ENCODE results near the gene SORD.

DNA sequence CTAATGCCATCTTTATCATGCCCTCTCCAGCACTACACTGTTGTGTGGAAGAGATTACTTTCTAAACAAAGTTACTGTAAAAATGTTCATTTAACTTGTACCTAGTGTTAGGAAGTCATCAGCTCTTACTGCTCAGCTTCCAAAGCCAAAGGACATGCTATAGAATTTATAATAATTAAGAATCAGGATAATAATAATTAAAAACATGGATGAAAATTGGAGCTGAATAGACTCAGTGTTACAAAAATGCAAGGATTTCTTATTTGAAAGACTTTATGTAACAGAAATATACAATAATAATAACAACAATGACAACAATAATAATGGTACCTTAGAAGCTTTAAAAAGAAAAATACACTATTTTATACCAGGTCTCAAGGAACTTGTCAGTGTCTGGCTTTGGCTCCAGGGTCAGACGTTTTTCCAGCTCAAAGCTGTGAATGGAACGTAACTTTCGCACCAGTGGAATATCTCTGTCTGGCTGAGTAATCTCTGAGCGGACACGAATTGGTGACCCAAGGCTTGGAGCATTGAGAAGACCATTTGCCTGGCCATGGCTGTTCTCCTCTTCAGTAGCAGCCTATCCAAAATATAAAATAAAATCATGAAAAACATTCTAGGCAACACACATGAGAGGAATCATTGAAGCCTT, 39.9 kb upstream of the CDAN1 start:
- RRBS = no CpG with 5 or more reads among the region's 5 CpGs

DNA sequence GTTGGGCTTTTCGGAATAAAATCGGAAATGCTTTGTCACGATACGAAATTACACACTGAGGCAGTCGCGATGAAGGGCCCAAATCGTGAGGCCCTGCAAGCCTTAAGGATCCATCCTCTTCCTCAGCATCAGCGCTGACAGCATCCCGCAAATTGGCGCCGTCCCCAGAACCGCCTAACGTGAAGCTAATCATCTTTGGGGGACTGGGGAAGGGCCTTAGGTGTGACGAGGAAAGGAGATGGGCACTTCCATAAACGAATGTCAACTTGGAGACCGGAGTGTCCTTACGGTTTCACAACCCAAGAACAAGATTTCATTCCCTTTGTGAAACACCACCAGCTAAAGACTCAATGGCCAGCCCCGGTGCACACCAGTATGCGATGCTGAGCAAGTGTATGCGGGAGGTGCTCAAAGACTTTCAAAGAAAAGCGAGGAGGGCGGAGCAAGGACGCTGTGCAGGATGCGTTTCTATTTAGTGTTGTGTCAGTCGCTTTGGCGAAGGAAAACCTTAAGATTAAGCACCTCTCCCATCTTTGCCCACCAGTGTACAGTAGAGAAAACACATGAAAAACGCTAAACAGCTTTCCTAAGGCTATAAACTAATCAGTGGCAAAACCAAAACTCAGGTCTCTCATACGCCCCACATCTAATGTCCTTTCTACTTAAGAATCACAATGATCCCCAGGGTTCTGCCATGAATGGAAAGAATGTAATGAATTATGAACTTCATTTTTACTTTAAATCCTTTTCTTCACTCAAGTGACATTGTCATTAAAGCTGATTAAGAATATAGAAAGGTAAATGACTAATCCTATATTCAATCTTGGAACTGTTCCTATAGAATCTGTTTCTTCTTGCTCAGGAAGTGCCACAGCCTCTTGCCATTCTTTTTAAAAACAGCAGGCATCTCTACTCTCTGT, 906 bp upstream of the TTBK2 start:
- RRBS = 57% methylated on average over 3 of the region's 28 CpGs

GRCh38 chr15:43134059-43134802, 845 bp downstream of the TMEM62 start:
- RRBS = no CpG with 5 or more reads among the region's 17 CpGs

DNA sequence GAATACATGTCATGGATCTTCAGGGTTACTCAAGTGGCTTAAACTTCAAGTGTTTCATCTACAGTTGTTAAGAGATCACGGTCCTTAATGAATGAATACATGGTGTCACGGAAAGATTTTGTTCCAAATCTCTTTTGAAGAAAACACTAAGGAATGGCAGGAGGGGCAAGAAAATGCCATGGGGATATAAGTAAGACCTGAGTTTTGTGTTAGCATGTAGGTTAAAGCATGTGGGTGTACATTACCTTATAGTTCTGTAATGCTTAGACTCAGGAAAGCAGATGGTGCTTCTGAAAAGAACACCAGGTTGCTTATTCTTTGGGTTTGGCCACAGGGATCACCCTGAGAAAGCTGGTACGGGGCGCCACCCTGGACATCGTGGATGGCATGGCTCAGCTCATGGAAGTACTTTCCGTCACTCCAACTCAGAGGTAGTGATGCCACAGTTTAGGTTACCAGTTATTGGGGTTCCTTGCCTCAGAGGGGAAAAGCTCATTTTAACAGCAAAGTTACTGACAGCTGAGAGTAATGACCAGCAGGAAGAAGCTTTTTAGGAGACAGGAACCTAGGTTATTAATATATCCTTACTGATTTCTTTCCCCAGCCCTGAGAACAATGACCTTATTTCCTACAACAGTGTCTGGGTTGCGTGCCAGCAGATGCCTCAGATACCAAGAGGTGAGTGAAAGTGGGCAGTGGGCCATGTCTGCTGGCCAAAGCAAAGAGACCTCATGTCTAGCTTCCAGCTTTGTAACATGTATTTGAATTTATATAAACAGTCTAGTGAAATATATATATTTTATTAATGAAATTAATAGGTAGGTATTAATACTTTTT, 4.7 kb downstream of the CCNDBP1 start:
- RRBS = no CpG with 5 or more reads among the region's 7 CpGs

- RRBS = no CpG with 5 or more reads among the region's 11 CpGs
Observed at GRCh38 chr15:43253184-43253981, 13.3 kb downstream of the TGM5 start.

GRCh38 chr15:43329468-43330465, 606 bp downstream of the LCMT2 start:
- RRBS = 1% methylated on average over 16 of the region's 98 CpGs

DNA sequence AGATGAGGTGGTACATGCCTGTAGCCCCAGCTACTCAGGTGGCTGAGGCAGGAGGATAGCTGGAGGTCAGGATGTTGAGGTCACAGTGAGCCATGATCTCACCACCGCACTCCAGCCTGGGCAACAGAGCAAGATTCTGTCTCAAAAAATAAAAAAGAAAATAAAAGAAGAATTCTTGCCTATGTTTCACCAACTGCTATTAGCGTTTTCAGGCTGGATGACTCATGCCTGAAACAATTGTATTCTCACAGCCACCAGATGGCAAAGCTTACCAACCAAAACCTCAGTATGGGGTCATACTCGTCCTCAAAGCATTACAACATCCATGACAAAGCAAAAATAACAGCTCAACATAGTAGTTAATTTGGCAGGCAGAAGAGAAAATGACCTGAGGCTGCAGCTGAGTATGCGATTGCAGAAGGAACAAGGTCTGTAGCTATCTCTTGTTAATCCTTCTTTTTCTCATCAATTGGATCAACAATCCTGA, 52.2 kb downstream of the TP53BP1 start:
- RRBS = no CpG with 5 or more reads among the region's 4 CpGs

GRCh38 chr15:43509831-43510520, 7.4 kb upstream of the MAP1A start:
- RRBS = 34% methylated on average over 3 of the region's 9 CpGs

DNA sequence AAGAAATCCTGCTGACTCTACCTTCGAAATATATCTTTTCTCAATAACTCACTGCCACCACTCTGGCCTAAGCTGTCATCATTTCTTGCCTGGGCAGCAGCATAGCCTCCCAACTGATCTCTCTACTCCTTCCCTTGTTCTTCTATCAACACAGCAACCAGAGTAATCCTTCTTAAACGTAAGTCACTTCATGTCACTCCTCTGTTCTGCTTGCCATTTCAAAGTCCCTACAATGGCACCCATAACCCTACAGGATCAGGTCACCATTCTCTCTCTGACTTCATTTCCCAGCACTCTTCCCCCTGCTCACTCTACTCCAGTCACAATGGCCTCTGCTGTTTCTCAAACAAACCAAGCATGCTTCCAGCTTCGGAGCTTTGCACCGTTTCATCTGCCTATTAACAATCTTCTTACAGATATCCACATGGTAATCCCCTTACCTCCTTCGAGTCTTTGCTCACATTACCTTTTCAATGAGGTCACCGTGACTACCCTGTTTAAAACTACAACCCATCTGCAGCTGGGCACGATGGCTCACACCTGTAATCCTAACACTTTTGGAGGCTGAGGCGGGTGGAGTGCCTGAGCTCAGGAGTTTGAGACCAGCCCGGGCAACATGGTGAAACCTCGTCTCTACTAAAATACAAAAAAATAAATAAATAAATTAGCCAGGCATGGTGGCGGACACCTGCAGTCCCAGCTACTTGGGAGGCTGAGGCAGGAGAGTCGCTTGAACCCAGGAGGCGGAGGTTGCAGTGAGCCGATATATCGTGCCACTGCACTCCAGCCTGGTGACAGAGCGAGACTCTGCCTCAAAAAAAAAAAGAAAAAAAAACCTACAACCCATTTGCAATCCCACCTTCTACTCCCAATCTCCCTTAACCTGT, 14.8 kb upstream of the STRC start:
- RRBS = no CpG with 5 or more reads among the region's 16 CpGs

DNA sequence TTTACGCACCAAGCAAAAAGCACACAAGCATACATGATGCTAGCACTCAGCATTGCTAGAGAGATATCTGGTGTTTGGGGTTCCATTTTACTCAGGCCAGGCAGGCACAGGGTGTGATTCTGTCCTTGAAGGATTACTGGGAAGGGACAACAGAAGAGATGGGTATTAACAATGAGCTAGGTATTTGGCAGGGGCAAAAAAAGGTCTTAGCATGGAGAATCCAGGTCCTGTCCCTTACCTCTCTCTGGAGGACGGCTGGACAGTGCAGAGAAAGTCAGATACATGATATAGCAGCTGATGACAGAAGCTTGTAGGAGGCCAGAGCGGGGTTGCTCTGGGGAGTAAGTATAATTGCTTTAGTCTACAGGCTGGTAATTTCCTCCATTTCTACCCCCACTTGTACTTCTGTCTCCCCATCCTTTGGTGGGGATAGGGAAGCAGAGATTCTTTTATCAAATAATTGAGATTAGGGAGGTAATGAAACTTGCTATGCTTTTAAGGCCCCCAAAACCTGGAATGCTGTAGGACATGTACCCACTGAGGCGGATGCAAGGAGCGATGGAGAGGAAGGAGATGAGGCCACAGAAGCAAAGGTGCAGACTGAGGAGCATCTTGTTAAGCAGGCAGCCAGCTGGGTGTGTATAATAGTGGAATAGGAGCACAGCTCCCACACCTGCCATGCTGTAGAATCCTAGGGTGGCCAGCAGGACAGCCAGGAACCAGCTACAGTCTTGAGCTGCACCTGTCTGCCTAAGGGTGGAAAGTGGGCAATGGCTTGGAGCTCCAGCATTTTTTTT, 3.2 kb downstream of the SERINC4 start:
- RRBS = no CpG with 5 or more reads among the region's 5 CpGs

- RRBS = 97% methylated on average over 5 of the region's 13 CpGs
Observed at GRCh38 chr15:43879219-43880229, 52.7 kb downstream of the WDR76 start.

- RRBS = no CpG with 5 or more reads among the region's 5 CpGs
Observed at GRCh38 chr15:43930558-43930901, 103.7 kb downstream of the WDR76 start.

DNA sequence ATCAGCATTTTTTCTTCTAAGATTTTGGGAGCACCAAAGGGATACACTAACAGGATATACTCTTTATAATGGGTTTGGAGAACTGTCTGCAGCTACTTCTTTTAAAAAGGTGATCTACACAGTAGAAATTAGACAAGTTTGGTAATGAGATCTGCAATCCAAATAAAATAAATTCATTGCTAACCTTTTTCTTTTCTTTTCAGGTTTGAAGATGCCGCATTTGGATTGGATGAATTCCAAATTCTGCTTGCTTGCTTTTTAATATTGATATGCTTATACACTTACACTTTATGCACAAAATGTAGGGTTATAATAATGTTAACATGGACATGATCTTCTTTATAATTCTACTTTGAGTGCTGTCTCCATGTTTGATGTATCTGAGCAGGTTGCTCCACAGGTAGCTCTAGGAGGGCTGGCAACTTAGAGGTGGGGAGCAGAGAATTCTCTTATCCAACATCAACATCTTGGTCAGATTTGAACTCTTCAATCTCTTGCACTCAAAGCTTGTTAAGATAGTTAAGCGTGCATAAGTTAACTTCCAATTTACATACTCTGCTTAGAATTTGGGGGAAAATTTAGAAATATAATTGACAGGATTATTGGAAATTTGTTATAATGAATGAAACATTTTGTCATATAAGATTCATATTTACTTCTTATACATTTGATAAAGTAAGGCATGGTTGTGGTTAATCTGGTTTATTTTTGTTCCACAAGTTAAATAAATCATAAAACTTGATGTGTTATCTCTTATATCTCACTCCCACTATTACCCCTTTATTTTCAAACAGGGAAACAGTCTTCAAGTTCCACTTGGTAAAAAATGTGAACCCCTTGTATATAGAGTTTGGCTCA, 6.3 kb downstream of the B2M start:
- RRBS = no CpG with 5 or more reads among the region's 2 CpGs

GRCh38 chr15:44718812-44719911, 7.8 kb downstream of the B2M start:
- RRBS = 94% methylated on average over 3 of the region's 12 CpGs

DNA sequence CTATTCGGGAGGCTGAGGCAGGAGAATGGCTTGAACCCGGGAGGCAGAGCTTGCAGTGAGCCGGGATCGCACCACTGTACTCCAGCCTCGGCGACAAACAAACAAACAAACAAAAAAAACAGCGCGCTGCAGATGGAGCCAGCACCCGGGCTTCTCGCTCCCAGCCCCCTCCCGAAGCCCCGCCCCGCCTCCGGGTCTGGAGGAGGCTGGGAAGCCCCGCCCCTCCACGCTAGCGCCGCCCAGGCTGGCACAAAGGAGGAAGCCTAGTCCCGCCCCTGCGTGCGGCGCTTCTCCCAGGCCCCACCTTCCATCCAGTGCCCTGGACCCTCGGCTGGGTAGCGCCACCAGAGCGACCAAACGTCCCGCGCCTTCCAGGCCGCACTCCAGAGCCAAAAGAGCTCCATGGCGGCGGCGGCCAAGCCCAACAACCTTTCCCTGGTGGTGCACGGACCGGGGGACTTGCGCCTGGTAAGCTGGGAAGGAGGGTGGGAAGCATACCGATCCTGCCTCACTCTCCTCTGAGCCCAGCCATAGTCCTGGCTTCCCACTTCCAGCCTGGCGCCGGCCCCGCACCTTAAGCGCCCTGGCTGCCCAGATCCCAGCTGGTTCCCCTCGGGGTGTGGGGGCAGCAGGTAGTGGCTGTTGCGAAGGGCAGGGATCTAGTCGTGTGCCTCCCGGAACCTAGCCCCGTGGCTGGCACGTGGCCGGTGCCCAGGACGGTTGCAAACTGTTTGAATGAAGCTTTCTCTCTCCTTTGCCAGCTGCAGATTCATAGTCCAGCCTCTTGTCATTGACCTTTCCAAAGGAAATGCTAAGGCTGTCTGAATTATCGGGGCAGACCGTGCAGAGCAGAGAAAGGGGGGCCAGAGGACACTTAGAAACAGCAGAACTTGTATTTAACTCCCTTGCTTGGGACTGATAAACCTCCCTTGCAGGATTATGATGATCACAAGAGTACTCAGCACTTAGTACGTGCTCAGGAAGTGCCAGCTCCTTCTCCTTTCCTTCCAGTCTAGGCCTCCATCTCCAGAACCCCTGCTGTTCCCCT, at the start of gene SORD:
Gene SORD (plus strand): TSS at position 314 of the 1,048 bp plus-strand sequence.
- RRBS = 2% methylated on average over 15 of the region's 51 CpGs

DNA sequence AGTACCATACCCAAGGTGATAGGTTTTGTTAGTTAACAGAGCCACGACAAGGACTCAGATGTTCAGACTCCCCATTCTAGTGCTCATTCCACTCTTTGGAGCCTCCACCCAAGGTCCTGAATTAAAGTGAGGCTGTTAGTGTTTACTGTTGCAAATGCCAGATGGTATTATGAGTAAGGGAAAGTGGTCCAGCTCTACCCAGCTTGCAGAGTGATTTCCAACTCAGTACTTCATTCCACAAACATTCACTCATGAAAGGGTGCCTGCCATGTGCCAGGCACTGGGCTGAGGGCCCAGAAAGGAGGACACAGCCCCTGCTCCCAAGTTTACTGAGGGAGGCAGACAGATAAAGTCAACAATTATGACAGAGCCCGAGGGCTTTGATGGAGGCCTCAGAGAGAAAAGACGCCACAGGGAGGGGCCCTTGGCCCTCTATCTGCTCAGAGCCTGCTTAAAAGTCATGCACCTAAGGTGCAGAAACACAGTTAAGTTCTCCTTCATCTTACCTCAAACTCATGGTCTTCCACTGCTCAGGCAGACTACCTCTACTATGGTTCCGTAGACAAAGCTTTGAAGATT, 1.6 kb downstream of the SORD start:
- RRBS = no CpG with 5 or more reads among the region's 4 CpGs

DNA sequence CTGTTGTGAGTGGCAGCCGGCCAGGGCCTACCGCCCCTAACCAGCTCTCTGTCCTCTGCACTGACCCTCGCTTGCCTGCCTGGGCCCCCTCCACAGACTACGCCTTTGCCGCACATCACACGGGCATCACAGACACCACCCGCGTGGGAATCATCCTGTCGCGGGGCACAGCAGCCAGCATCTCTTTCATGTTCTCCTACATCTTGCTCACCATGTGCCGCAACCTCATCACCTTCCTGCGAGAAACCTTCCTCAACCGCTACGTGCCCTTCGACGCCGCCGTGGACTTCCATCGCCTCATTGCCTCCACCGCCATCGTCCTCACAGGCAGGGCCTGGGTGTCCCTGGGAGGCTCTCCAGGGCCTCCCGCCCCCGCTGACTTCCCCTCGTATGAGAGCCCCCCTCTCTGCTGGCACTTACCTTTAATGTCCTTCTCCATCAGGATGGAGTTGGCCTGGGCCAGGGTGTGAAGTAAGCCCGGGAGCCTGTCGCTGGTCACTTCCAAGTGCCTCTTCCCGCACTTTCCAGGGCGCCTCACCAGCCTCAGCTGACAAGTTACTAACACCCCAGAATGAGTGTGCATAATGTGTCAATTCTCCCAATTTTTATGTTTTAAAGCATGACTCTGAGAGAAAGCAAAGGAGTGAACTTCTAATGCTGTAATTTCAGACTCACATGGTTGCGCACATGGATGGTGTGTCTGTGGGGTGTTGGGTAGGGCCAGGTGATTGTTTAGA, 22.6 kb downstream of the DUOX1 start:
- RRBS = no CpG with 5 or more reads among the region's 29 CpGs

GRCh38 chr15:45156911-45157773, 27.3 kb downstream of the DUOX1 start:
- RRBS = no CpG with 5 or more reads among the region's 13 CpGs

- RRBS = no CpG with 5 or more reads among the region's 12 CpGs
Observed at GRCh38 chr15:45378887-45379439, 619 bp upstream of the GATM start.